NT2/D1 (cell line): ENCODE measurements around the genes KRTAP19-2, KRTAP19-6 and URB1.

DNA sequence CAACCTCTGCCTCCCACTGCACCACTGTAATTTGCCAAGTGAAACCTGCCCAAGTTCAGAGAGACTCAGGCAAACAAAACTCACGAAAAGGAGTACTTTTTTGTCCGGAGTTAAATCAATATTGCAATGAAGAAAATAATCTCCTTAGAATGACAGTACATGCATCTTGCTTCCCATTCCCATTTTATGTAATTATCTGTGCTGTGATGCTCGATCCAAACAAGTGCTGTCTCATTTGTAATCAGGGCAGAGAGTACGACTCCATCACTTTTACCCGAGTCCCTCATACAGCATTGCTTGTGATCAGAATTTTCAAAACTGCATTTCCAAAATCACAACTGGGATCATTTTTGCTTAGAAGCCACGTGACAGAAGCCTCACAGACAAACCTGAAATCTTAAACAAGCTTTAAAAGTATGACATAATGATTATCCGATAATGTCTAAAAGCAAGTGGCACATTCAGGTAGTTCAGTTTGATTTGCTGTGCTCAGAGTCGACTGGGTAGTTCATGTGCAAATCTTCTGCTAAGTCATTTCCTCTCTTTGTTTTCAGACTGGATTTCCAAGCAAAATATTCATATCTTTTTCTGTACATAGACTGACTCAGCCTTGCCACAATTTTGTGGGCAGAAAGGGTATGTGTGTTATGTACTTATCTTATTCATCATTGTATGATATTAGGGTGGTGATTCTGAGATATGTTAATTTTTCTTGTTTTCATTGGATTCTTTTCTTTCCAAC is 248.4 kb downstream of the N6AMT1 start:
- RRBS, 2 experiments = no CpG with 5 or more reads among the region's 8 CpGs

DNA sequence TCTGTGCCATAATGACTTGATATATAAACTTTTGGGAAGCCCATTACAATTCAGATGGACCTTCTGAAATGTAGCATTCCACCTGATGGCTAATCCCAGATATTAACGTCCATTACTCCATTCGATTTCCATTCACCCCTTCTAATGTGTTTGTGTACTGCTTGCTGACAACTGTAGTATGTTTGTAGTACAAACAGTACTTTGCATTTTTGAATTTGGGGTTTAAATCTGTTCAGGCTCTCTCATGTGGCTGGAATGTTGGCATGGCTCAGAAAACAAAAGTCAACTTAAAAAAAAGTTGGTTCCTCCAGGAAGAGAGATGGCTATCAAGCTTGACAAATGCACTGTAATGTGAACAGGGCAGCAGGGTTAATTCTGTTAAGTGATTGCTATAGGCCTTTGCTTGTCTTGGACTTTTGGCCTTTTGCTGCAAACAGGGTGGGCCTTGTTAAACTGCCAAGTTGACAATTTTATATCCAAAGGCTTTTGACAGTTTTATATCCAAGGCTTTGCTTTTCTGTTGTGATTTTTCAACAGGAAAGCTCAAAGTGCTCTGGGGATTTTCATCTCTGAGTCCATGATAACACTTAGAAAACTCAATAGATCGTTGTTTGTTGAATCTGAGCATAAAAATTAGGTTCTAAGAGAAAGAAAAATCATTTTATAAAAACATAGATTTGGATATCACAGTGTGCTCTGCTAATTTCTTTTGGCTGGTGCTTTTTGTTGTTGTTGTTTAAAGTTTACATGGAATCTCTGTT is 62.2 kb downstream of the N6AMT1 start:
- RRBS, 2 experiments = no CpG with 5 or more reads among the region's 3 CpGs

- RRBS, 2 experiments = no CpG with 5 or more reads among the region's 2 CpGs
These were observed 18.6 kb upstream of the CCT8 start for GRCh38 chr21:29092152-29092443.

GRCh38 chr21:29182517-29183344 is 52.3 kb downstream of the MAP3K7CL start:
- RRBS, 2 experiments = no CpG with 5 or more reads among the region's 6 CpGs

GRCh38 chr21:29436221-29436574 is 137.5 kb downstream of the BACH1 start:
- RRBS, 2 experiments = no CpG with 5 or more reads among the region's 4 CpGs

DNA sequence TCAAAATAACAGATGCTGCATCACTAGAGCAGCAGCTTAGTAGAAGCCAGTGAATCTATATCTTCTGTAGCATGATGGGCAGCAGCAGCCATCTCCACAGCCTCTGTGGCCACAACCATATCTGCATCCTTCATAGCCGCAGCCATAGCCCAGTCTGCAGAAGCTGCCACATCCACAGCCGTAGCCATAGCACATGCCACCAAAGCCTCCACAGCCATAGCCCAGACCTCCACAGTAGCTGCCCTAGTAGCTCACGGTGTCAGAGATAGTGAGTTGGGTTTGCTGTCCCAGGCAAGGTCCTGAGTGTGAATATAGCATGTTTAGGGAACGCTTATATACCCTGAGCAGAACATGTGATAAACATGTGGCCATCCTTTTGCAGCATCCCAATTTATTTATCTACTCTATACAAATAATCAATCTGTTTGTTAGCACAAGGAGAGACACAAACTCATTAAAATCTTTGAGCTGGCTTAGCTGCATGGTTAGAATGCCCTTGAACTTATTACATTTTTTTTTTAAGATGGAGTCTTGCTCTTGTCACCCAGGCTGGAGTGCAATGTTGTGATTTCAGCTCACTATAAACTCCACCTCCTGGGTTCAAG is at the start of gene KRTAP19-2:
KRTAP19-2 (minus strand) TSS at position 283 of the 605 bp plus-strand sequence.
- RRBS, 2 experiments = no CpG with 5 or more reads among the region's 4 CpGs

DNA sequence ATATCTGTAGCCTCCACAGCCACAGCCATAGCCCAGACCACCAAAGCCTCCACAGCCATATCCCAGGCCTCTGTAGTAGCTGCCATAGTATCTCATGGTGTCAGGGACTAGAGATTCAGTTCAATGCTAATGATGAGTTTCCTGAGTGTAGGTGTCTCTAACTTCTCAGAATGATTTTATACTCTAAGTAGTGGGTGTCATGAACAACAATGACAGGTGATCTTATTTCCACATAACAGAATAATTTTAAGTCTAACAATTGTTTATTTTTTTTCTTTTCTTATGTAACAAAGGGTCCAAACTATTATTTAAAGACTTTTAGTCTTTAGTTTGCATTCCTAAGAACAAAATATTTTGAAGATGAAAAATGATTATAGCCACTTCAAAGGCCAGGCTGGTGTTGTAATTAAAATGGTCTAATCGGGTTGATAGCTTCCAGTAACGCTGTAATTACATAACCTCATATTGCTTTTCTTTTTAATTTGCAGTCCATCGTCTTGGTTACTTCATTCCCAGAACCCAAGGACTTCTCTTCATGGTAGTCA is at the start of gene KRTAP19-6:
KRTAP19-6 (minus strand) TSS at position 127 of the 545 bp plus-strand sequence.
- RRBS, 2 experiments = no CpG with 5 or more reads among the region's 3 CpGs

DNA sequence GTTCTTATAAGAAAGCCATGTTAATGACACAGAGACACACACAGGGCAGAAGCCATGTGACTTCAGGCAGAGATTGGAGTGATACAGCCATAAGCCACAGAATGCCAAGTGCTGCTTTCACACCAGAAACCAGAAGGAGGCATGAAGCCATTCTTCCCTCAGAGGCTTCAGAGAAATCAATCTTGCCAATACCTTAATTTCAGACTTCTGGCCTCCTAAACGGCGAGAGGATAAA is 147.4 kb upstream of the KRTAP19-8 start:
- RRBS, 2 experiments = no CpG with 5 or more reads among the region's 2 CpGs

GRCh38 chr21:31657109-31657385 is 2.4 kb upstream of the SOD1 start:
- RRBS, 2 experiments = no CpG with 5 or more reads among the region's 5 CpGs

DNA sequence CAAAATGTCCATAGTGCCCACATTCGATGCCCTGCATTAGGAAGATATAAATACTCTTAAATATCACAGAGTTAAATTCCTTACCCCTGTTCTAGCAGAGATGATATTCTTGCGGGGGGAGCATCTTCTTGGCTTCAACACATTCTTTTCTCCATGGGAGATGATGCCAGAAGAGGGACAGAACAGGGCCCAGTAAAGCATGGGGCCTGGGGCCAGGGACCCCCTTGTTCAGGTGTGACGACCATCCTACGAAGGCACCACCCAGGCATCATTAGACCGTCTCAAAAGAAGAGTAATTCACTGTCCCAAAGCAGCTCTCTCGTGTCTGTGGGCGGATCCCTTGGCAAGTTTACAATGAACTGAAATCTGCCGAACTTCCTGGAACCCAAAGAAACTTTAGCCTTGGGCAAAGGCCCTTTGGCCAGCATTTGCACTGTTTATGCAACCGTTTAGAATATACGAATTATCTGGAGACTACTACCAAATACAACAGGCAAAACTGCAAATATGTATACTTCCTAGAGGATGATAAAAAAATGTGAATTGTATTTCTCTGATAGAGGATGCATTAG is 1.6 kb upstream of the SOD1 start:
- RRBS, 2 experiments = no CpG with 5 or more reads among the region's 10 CpGs

DNA sequence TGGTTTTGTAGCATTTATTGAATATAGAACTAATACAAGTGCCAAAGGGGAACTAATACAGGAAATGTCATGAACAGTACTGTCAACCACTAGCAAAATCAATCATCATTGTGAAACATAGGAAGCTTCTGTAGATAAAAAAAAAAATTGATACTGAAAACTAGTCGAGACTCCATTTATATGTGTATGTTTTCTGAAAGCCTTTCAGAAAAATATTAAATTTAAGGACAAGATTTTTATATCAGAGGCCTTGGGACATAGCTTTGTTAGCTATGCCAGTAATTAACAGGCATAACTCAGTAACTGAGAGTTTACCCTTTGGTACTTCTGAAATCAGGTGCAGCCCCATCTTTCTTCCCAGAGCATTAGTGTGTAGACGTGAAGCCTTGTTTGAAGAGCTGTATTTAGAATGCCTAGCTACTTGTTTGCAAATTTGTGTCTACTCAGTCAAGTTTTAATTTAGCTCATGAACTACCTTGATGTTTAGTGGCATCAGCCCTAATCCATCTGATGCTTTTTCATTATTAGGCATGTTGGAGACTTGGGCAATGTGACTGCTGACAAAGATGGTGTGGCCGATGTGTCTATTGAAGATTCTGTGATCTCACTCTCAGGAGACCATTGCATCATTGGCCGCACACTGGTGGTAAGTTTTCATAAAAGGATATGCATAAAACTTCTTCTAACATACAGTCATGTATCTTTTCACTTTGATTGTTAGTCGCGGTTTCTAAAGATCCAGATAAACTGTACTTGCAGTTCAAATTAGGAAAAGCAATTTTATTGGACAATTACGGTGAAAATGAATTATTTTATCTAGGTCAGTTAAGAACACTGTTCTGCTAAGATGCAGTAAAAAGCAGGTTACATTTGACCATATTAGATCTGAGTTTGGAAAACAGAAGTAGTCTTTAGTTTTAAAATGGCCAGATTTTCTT is 7.5 kb downstream of the SOD1 start:
- RRBS, 2 experiments = no CpG with 5 or more reads among the region's 7 CpGs

GRCh38 chr21:31671762-31672398 is 12.4 kb downstream of the SOD1 start:
- RRBS, 2 experiments = 95 to 97% methylated on average over 3 of the region's 22 CpGs

DNA sequence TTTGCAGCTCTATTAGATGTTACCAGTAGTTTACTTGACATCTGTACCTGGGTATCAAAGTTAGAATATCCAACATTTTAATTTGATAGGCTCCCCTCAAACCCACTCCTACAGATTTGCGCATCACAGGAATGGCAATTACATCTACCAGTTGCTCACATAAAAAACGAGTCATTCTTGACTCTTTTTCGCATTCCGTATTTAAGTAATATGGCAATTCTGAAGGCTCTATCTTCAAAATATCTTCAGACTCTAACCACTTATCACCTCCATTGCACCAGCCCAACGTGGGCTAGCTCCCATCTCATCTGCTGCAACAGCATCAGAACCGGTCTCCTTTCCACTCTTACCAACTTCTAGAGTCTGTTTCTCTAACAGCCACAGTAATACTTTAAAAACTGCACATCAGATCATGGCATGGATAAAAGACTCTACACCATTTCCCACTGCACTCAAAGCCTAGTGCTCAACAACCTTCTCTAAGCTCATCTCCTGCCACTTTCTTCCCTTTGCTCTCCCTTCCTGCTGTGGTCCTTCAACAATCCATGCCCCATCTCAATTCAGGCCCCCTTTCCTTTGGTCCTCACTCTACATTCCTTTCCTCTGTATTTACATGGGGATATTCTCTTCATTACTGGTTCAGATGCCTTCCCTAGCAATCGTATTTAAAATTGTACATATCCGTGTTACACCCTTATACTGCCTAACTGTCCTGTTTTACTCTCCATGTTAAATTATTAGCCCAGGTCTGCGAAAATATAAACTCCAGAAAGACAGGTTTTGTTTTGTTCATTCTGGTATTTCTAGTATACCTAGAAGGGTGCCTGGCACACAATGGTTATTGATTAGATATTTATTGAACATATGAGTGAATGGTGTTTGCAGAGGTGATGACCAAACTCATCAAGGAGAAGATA is 18.9 kb downstream of the SOD1 start:
- RRBS, 2 experiments = no CpG with 5 or more reads among the region's 9 CpGs

- RRBS, 2 experiments = no CpG with 5 or more reads among the region's 2 CpGs
These were observed 32.7 kb downstream of the SOD1 start for GRCh38 chr21:31692101-31692772.

GRCh38 chr21:31728101-31728726 is 3.7 kb downstream of the SCAF4 start:
- RRBS, 2 experiments = no CpG with 5 or more reads among the region's 3 CpGs

- RRBS, 2 experiments = no CpG with 5 or more reads among the region's 5 CpGs
These were observed 85.3 kb downstream of the HUNK start for GRCh38 chr21:31958213-31958431.

DNA sequence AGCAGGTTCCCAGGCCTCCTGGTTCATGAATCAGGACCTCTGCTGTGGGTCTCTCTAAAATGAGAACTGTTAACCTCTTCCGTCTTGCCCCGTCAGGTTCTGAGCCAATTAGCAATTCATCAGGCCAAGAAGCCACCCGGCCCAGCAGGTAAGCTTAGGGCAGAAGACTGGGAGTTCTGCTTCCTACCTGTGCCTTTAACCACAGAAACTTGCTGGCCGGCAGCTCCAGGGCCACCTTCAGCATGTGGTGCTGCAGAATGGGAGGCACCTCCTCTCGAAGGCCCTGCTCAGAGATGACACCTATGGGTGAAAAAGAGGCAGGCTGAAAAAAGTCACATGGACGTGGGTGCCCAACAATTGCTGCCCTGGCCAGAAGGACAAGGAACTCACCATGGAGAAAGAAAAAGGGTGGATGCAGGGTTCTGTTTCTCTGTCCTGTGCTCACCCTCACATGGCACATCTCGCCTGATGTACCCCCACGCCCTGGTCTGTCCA is 33.2 kb downstream of the URB1 start:
- RRBS, 2 experiments = 73% methylated on average over 2 of the region's 8 CpGs; no CpG with 5 or more reads in 1 of the 2 experiments

DNA sequence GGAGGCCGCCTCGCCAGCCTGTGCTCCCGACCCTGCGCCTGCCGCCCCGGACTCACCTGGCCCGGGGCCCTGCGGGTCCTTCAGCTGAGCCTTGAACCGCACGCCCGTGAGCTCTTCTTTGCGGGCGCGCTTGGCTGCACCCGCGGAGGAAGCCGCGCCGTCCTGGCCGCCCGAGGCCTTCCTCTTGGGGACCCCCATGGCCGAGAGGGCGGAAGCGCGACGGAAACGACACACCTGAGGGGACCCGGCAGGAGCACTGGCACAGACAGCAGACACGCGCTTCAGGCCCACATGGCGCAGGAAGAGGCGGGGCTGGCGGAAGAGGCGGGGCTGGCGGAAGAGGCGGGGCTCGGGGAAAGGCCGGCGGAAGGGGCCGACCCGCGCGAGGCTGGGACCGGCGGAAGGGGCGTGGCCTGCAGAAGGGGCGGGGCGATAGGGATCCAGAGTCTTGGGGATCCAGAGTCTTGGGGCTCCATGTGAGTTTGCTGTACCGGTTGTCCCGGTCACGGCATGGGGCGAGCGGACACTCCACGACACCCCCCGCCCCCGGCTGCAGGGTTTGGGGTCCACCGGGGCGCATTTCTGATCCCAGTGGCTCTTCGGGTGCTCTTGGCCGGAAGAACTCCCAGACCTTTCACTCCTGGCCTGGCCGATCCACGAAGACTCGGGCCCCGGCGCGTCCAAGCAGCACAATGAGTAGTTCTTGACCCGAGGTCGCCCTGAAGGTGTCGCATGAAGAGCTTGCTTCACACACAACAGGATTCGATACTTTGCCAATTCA is at the start of gene URB1:
URB1 (minus strand) TSS at position 300 of the 781 bp plus-strand sequence.
- RRBS, 2 experiments = 1 to 2% methylated on average over 26 to 33 of the region's 70 CpGs

- RRBS, 2 experiments = no CpG with 5 or more reads among the region's 9 CpGs
These were observed 80.7 kb downstream of the EVA1C start for GRCh38 chr21:32493020-32493810.

- RRBS, 2 experiments = no CpG with 5 or more reads among the region's 17 CpGs
These were observed 64.0 kb downstream of the TCP10L start for GRCh38 chr21:32520891-32522095.